Measurements from ENCODE around the genes BPNT1 and C1orf115.

GRCh38 chr1:218346203-218346556, 1.0 kb downstream of the TGFB2 start:
- PRO-cap, result no peak

GRCh38 chr1:218494500-218494988, 149.4 kb downstream of the TGFB2 start:
- PRO-cap, result no peak

- PRO-cap, result no peak
Measured at GRCh38 chr1:218498053-218499130, 153.3 kb downstream of the TGFB2 start.

- PRO-cap, result unidirectional peak, minus-strand start at chr1:219758050
Measured at GRCh38 chr1:219757792-219758162, 144.9 kb upstream of the ZC3H11B start.

DNA sequence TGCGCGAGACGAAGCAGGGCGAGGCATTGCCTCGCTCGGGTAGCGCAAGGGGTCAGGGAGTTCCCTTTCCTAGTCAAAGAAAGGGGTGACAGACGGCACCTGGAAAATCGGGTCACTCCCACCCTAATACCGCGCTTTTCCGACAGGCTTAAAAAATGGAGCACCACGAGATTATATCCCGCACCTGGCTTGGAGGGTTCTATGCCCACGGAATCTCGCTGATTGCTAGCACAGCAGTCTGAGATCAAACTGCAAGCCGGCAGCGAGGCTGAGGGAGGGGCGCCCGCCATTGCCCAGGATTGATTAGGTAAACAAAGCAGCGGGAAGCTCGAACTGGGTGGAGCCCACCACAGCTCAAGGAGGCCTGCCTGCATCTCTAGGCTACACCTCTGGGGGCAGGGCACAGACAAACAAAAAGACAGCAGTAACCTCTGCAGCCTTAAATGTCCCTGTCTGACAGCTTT, 88.8 kb downstream of the SLC30A10 start:
- PRO-cap, result no peak

GRCh38 chr1:219883760-219884490, 44.4 kb downstream of the SLC30A10 start:
- PRO-cap, result no peak

DNA sequence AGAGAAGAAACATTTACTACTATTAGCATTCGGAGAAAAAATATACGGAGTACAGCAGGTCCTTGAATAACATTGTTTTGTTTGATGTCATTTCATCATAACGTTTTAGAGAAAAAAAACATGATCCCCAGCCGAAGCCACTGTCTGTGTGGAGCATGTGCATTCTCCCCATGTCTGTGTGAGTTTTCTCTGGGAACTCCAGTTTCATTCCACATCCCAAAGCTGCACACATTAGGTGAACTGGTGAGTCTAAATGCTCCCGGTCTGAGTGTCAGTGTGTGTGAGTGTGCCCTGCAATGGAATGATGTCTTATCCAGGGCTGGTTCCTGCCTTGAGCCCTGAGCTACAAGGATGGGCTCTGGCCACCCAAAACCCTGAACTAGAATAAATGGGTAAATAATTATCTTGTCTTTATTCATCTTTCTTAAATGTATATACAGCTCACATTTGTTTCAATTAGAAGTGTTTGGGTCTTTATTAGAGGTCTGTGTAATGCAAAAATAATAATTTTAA, 52.2 kb downstream of the EPRS1 start:
- PRO-cap, result no peak

GRCh38 chr1:220019858-220020251, 26.4 kb downstream of the EPRS1 start:
- PRO-cap, result no peak

GRCh38 chr1:220089604-220090194, at the start of gene BPNT1:
BPNT1 (minus strand) TSS chr1:220089788.
- PRO-cap, result bidirectional peak, plus-strand start at chr1:220090002, minus-strand start at chr1:220089788

- PRO-cap, result unidirectional peak, minus-strand start at chr1:220090364
Measured at GRCh38 chr1:220090195-220090713, 666 bp upstream of the BPNT1 start.

DNA sequence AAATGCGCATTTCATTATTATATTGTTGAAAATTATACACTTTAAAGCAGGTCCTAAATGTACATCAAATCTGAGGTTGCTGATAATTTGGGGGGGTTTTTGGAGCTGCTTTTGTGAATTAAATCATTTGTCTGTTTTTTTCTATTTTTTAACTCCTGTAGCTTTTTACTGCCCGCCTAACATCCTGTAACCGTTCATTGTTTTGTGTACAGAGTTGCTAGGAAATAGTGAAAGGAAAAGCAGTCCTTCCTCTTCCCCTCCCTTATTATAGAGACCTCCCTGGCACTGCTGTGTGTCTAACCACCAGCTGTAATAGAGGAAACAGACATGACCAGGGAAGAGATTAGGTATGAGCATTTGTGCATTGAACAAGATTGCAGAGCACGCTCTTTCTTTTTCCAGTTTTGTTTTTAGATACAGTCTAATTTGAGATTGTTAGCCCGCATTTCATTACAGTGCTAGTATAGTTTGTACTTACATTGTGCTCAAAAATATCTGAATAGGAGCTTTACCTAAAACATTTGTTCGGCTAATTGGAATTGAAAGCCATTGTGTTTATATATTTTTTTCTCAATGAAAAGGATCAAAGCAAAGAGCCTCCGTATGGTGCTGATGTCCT, 43.5 kb downstream of the IARS2 start:
- PRO-cap, result no peak

DNA sequence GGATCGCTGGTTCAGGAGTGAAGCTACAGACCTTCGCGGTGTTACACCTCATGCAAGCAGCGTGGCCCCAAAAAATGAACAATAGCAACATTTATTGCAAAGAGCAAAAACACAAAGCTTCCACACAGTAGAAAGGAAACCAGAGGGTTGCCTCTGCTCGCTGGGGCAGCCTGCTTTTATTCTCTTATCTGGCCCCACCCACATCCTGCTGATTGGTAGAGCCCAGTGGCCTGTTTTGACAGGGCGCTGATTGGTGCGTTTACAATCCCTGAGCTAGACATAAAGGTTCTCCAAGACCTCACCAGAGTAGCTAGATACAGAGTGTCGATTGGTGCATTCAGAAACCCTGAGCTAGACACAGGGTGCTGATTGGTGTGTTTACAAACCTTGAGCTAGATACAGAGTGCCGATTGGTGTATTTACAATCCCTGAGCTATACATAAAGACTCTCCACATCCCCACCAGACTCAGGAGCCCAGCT, 52.8 kb upstream of the MARK1 start:
- PRO-cap, result no peak

- PRO-cap, result no peak
Measured at GRCh38 chr1:220651715-220652324, 38.3 kb upstream of the C1orf115 start.

GRCh38 chr1:220690071-220690847, at the start of gene C1orf115:
C1orf115 (plus strand) TSS chr1:220690363.
- PRO-cap, result unidirectional peak, plus-strand start at chr1:220690386; unidirectional peak, plus-strand start at chr1:220690642

DNA sequence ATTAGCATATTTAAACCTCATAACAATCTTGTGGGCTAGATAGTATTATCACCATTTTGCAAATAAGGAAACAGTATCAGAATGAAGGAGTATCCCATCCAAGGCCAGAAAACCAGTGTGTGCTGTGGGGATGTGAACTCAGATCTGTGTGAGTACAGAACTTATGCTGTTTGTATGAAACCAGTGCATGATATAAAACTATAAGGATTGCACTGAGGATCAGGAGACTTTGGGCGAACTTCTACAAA, 2.5 kb downstream of the MTARC2 start:
- PRO-cap, result no peak

GRCh38 chr1:220767065-220768130, 19.3 kb downstream of the MTARC2 start:
- PRO-cap, result no peak

DNA sequence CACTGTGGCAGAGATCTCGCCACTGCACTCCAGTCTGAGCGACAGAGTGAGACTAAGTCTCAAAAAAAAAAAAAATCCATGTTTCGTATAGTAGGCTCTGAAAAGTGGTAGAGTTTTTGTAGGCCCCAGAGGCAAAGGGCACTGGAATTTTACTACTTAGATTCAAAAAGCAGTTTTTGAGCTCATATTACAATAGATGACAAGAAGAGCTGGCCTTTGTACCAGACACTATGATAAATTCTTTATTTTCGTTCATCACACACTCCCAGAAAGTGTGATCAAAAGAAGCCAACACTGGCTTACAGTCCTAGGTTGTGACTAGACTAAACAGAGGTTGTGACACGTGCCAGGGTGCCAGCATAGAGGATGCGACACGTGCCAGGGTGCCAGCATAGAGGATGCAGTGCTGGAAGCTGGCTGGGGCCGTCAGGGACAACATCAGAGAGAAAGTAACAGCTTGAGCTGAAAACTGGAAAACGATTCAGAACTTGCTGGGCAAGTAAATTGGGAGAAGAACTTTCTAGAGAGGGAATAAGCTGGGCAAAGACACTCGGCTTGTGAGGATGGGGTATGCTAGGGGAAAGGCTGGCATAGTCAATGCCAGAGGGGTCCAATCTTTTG, 2.1 kb downstream of the MTARC1 start:
- PRO-cap, result no peak

DNA sequence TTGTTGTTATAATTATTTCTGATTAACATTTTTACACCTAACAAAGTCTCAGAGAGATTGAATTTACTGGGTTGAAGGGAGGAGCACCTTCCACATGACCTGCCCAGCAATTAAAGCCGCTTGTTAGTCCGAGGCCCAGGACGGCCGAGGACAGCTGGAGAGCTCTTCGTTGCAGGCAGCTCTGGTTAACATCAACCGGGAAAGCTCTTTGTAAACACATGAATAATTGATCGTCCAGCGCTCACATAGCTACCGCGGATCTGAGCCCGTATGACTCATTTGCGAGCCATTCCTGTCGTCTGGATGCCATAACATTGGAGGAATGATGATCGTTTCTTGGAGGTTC, 32.0 kb downstream of the MTARC1 start:
- PRO-cap, result no peak

DNA sequence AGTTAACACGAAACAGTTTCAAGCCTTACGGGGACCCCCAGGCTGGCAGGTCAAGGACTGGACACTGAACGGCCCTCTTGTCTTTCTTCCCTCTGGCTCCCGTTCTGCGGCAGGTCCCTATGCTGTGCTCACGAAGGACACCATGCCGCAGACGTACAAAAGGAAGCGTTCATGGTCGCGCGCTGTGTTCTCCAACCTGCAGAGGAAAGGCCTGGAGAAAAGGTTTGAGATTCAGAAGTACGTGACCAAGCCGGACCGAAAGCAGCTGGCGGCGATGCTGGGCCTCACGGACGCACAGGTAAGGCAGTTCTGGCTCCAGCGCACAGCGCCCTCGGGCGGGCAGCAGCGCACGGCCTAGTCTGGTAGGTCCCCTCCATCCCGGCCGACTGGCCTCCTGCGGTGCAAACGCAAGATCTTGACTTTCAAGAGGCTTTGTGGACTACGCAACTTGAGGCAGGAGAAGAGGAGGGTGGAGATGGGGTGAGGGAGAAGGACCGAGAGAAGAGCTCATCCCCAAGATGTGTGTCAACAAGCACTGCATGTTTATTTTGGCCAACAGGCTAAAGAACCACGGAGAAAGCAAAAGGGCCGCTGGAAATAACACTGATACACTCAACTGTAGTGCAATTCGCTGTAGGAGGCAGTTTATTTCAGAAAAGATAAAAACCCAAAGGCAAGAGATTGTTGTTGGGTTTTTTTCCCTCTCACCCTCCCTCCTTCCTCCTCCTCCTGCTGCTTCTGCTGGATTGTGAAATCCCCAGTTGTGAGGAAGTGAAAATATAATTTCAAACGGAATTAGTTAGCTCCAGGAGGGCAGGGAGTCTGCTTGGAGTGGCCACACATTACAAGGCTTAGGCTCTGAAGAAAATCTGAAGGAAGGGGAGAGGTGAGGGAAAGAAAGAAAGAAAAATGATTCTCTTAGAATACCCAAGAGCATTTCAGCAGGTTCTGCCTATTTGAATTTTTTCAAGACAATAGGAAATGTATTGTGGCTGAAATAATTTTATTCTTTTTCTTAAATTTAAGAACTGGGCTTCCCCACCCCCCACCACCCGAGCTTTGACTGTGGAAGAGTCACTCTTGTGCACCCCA, 3.2 kb downstream of the HLX start:
- PRO-cap, result unidirectional peak, minus-strand start at position 388 of the sequence

DNA sequence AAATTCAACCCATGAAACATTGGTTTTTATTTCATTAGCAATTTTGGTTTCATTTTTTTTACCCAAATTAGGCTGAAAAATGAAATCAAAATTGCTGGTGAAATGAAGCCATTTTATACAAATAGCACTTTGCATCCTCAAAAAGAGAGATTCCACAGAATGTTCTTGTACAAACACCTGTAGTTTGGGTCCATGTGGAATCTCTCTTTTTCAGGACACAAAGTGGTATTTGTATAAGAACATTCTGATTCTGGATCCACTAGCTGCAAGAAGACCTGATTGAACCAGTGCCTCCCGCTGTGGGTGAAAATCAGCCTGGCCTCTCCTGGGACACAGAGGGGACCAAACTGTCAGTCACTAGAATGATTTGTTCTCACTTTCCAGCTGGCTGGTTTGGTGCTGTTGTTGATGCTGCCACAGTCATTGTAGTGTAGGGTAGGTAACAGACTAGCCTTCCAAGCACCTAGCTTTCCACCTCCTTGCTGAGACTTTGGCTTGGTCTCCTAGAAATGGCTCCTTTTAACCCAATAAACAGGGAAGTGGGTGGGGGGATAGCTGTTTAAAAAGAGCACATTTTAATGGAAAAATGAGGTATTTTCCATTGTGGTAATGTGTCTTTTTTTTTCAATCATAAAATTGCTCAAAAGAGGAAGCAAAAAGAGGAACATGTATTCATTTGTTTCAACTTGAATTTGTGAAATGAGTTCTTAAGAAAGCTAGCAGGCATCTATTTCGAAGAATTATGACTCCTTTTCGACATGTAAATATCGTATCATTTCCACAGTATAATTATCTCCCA, 189.9 kb downstream of the HLX start:
- PRO-cap, result no peak